HCT116 (cell line): ENCODE measurements around a stretch of chr17.

DNA sequence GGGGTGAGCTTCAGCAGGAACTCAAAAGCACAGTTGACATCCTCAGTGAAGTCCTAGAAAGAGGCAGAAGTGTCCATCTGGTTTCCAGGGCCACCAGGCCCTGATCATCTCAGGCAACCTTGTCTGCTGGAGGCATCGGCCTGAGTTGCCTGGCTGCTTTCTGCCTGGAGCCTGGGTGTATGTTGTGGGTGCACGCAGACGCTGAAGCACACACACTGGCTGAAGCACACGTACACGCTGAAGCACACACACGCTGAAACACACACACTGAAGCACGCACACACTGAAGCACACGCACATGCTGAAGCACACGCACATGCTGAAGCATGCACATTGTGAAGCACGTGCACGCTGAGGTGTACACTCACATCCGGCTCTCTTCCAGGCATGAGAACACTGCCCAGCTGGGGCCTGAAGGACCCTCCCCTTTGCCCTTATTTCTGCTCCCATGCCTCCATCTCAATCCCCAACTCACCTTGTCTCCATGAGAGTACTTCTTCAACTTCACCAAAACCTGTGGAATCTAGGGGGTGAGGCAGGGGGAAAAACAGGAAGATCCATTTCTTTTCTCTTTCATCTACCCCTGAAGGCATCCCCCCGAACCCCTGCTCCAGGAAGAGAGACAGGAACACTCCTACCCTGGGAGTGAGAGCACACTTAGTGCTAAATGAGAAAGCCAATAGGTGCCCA is 16.5 kb downstream of the CSF3 start:
- RRBS = no CpG with 5 or more reads among the region's 13 CpGs

DNA sequence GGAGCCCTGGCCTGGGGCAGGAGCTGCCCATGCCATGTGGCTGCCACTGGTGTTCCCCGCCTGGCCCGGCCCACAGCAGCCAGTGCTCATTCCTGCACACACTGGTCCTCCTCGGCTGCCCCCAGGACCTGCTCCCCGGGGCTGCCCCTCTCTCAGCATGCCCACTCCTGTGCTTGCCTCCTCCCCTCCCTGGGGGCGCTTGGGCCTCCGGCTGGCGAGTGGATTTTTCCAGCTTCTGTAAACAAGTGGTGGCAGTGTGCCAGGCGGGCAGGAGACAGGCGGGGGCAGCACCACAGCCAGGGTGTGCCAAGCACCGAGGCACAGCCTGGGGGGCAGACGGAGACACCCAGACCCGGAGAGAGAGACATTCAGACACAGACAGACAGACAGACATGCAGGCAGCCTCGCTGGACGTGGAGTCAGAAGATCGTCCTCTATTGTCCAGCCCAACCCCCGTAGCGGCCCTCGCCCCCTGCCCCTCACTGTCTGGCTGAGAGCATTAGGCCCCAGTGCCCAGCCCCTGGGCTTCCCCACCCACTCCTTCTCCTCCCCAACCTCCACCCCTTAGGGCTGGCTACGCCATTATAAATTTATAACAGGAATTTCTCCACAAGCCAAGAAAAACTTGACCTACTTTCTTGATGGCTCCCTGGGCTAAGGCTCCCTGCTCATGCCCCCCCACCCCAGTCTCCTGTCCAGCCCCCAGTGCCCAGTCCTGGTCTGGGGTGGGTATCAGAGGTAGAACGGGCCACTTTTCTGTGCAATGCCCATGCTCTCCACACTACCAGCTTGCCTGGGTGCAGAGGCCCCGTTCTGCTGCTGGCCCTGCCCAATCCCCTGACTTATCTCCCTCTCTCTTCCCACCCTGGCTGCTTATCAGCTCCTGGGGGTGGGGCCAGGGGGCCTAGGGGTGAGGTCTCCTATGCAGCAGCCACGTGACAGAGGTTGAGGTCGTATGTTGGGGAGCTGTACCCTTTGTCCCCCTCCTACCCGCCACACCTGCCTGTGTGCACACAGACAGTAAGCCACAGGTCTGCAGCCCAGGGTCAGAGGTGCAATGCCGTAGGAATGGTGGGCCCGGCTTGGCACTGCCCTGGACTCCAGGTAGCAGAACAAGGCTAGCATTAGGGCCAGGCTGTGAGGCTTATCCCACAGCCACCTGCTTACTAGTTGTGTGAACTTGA is 9.8 kb downstream of the THRA start:
- RRBS = 24% methylated on average over 5 of the region's 26 CpGs

DNA sequence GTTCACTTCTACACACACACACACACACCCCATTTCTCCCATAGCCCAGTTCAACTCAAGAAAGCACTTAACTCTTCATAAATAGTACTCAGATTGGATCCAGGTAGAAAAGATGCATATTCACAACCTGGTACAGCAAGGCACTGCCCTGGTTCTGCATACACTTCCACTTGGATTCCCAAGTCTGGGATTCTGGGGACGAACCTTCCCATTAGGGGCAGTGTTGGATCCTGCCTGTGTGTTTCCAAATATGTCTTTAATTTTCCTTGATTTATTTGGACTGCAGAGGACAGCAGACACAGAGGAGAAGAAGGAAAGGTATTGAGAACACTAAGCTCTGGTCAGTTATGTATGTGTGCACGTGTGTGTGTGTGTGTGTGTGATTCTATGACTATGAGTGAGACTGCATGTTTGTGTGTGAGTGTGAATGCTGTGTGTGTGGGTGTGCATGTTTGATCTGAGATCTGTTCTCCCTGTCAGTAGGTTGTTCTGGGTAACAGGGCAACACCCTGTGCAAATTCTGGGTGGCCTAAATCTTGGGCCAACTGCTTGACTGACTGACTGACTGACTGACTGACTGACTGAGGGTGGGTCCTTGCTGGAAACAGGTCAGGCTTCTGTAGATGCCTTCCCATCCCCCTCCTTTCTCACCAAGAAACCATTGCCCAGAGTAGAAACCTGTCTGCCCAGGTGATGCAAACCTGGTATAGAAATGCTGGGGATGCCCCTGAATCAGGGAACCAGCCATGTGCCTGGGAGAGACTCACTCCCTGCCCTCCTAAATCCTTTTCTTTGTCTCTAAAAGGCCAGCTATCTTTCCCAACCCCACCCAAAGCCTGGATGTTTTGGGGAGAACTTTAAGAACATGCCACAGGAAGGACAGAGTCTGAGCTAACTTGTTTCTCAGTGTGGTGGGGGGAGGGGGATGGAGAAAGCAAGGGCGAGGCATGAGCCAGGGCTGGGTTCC is 4.2 kb upstream of the NR1D1 start:
- RRBS = no CpG with 5 or more reads among the region's 3 CpGs

- RRBS = no CpG with 5 or more reads among the region's 4 CpGs
Observed at GRCh38 chr17:40109985-40110992, 9.9 kb upstream of the NR1D1 start.

DNA sequence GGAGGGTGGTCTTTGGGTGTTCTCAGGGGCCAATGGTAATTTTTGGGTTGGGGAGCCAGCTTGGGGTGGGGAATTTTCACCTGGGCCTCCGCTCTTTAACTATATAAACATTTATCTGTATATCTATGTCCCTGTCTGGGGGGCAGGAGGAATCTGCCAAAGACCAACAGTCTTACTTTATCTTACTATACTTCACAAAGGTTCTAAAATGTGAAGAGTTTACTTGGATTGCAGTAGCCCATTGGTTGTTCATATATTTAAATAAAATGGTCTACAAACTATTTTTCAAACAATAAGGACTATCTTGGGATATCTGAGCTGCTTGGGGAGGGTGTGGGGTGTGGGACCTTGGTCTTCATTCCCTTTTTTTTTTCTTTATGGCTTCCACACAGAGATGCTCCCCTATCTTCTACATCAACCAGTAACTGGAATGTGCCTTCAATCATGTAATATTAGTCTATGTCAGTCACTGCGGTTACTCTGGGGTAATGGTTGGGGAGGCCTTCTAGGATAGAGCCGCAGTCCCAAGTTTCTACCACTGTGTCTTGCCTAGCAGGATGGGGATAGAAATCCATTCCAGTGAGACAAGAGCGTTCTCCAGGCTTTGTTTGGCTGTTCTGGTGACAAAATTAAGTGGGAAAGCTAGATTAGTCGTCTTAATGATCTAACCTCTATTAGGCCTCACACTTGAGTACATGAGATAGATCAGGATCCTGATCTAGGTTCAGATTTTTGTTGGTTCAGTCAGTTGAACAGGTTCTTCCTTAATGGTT is 8.4 kb downstream of the MSL1 start:
- RRBS = no CpG with 5 or more reads among the region's 5 CpGs

DNA sequence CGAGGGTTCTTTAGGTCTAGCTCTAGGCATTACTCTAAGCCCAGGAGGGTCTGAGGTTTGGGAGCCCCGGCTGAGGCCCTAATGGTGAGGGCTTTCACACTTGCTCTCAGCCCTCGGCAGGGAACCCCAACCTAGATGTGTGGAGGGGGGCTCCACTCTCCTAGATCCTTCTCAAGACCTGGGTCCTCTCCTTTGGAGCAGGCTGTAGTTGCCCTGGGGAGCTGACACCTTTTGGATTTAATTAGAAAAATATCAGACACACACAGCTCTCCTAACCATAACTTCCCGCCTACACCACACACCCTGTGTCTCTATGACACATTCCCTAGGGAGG is 2.4 kb downstream of the RAPGEFL1 start:
- RRBS = no CpG with 5 or more reads among the region's 4 CpGs

DNA sequence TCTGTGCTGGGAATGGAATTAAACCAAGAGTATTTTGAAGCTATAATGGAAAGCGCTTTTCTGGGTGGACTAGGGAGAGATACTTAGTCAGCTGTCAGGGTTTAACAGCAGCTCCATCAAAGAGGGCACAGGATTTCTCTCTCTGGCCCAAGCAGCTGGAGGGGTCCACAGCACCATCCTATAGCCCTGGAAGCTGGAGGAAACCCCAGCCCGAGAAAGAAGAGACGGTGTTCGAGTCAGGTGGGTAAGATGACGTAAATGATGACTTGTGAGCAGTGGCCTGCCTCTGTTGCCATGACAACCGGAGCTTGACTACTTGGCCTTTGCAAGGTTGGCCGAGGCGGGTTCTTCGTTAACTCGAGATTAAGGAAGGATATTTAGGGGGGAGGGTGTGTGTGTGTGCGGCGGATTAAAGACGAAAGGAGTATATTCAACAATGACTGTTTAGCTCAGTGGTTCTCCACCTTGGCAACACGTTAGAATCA is 531 bp upstream of the WIPF2 start:
- RRBS = no CpG with 5 or more reads among the region's 14 CpGs

DNA sequence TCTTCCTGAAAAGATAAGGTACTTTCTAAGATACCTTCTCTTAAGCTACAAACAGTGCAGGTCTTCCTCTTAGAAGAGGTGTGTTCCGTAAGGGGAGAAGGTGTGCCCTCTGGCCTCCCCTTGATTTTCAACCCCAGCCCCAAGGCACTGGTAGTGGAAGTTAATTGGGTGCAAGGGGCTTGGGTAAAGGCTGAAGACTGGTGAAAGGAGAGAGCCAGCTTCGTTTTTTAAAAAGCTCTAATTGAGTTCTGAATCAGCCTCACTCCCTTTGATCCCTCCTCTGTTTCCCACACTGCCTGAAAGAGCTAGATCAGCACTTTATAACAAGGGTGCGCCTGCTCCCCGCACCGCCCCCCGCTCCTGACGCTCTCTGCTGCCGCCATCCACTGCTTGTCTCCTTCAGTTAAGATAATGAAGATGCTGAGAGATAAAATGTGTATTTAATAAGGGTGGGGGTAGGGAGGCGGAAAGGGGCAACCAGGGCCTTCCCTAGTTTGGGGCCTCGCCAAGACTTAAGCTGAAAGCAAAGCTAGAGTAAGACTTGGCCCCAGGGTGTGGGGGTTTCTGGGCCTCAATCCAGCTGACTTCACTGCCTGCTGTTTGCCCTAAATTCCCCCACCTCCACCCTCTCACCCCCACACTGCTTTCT is 2.1 kb upstream of the RARA start:
- RRBS = no CpG with 5 or more reads among the region's 10 CpGs

DNA sequence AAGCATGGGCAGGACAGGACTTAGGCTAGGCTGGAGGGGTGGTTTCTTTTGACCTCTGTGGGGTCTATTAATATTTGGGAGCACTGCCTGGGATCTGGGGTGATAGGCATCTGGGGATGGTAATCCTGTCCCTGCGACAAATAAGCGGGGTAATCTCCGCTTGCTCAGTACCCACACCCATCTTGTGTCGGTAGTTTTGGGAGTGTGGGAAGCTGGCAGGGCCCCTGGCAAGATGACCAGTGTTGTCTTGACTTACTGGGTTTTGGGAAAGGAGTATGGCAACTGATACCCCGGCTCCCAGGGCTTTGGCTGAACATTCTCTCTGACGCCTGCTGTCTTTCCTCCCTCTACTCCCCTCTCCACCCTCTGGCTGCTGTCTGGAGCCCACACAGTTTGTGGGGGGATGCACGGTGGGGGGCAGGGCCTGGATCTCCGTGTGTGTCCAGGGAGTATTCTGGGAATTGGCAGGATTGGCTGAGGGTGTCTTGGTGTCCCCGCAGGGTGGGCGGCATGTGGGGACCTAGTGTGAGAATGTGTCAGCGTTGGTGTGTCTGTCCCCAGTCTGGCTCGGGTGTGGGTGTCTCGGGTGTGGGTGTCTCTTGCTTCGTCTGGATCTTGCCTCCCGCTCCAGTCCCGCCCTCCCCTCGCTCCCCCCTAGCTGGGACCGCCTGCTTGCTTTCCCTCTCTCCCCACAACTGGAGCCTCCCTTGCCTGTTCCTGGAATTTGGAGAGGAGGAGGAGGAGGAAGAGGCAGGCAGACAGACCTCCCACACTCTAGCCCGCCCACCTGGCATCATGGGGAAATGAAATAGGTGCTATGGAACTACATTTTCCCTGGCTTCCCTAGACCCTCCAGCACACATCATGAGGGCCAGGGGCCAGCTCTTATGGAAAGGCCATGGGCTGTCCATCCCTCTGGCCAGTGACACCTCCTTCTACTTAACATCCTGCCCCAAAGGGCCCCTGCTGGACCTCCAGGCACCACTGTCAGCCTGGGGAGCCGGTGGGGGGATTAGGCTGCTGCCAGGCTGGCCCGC is 12.0 kb downstream of the RARA start:
- RRBS = no CpG with 5 or more reads among the region's 21 CpGs

DNA sequence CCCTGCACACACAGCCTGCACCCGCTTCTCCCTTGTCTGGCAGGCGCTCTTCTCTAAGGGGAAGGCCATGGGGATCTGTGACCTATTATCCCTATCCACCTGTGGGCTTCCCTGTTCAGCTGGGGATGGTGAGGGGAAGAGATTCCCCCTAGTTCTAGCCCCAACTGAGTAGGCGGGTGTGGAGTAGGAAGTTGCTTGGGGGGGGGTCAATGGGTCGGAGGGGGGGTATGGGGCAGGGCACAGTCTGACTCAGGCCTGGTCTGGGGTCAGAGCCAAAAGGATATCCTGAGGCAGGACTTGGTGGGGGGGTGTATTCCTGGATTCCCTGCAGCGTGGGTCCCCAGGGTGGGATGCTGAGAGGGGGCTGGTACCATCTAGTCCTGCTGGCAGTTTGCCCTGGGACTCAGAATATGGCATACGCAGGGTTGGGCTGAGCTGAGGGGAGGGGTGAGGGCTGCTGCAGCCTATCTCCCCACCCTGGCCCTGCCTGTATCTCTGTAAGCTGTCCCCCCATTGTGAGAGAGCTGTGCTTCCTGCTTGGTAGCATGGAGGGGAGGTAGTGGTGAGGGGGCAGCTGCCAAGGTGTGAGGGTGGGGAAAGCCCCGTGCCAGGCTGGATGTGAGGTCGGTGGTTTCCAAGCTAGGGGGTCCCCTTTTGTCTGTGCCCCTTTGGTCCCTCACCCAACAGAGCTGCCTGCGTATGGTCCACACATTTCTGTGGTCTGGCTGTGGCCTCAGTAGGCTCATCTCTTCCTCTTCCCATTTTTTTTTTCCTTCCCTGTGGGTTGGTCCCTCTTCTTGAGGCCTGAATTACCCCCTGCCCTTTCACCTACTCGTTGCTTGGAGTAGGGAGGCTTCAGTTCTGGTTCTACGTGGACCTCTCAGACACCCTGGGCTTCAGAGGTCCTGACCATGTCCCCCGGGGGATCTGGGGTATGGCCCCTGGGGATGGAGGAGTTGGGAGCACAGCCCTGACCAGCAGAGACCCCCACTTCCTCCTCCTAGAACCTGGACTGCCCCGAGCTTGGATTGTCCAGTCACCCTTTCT is 14.9 kb downstream of the RARA start:
- RRBS = no CpG with 5 or more reads among the region's 13 CpGs

DNA sequence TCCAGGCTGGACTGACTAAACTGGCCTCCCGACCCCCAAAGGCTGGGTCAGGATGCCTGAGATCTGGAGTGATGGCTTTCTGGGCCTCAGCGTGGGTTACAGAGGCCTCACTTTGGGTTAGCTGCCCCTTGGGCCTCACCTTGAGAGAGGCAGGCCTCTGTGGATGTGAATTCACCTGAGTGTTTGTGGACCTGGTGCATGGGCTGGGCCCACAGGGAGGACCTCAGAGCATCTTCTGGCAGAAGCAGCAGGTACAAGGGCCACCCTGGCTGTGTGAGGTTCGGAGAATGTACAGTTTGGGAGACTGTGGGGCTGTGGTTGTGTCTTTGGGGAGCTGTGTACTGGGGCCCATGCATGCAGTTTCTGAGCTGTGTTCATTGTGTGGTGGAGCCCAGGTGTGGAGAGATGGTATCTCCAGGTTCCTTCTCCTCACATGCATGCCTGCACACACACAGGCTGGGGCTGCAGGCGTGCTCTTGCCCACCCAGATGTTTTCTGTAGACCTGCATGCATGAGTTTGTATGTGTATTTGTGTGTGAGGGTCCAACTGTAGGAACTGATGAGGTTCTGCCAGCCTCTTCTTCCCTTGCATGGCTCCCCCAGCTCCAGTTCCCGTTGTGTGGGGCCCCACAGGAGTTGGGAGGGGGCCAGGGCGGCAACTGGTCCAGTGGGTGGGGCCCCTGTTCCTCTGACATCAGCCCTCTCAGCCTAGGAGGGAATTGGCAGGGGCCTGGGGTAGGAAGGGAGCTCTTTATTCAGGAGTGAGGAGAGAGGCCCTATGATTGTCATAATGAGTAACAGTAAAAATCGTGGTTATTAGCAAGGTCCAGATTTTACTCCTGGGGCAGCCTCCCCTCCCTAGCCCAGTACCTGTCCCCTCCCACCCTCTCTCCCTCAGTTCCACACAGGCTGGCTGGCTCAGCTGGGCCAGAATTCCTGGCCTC is 18.5 kb downstream of the RARA start:
- RRBS = no CpG with 5 or more reads among the region's 7 CpGs

GRCh38 chr17:40352692-40352905 is 11.9 kb downstream of the GJD3 start:
- RRBS = no CpG with 5 or more reads among the region's 3 CpGs

GRCh38 chr17:40376615-40376983 is 12.1 kb upstream of the GJD3 start:
- RRBS = no CpG with 5 or more reads among the region's 7 CpGs

DNA sequence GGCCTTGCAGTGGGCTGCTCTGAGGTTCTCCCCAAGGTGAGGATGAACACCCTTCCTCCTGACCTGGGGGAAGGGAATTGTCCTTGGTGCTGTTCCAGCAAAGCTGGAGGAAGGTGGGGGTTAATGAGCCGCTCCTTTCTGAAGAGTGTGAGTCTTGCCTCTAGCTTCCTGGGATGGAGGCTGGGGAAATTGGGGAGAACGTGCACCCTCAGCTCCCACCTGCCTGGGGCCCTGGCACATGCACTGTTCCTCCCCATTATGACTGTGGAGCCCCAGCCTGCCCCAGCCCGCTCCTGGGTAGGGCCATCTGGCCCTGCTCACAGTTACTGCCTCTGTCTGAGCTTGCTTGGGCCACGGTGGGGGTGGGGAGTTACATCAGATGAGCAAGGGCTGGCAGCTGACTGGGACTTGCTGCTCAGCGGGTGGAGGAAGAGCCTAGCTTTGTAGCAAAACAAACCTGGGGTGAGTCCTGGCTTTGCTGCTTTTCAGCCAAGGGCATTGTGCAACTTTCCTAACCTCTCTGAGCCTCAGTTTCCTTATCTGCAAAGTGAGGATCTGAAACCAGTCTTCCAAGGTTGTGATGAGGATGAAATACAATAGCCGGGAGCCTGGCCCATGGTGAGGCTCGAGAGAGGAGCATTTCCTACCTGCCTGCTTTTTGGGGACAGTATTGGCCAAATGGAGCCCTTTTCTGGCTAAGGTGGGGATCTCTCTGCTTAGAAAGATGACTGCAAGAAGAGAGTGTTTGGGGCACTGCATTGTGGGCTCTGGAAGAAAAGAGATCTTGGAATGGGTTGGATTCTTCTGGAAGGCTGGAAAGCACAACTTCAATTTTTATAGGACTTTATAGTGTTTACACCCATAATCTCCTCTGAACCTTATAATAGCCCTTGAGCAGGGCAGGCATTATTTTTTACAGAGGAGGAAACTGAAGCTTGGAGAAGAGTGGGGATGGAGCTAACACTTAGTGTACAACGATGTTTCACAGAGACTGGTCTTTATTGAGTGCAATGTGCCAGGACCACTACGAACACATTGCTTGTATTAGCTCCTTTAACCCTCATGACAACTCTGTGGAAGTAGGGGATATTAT is 10.8 kb downstream of the TNS4 start:
- RRBS = no CpG with 5 or more reads among the region's 9 CpGs

DNA sequence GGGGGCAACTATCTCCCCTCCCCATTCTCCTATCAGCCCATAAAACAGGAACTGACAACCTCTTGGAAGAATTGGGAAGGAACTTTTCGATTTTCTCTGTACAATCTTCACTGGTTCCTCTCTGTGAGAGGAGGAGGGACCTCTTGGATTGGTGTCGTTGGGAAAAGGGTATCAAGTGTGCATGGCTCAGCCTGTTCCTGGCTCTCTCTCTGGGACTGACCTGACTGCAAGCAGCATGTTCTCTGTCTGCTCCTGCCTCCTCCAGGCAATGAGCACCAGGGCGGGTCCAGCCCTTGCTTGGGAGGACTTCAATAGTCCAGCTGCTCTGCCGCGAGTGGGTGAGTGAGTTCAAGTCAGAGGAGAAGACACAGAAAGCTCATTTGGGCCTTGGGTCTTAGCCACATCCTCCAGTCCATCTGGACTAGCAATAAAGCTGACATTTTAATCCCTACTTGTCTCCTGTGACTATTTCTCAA is 25.2 kb upstream of the TNS4 start:
- RRBS = no CpG with 5 or more reads among the region's 5 CpGs

GRCh38 chr17:40548896-40549697 is 16.2 kb downstream of the CCR7 start:
- RRBS = no CpG with 5 or more reads among the region's 9 CpGs

- RRBS = no CpG with 5 or more reads among the region's 10 CpGs
Observed at GRCh38 chr17:40564556-40565345, 521 bp downstream of the CCR7 start.

DNA sequence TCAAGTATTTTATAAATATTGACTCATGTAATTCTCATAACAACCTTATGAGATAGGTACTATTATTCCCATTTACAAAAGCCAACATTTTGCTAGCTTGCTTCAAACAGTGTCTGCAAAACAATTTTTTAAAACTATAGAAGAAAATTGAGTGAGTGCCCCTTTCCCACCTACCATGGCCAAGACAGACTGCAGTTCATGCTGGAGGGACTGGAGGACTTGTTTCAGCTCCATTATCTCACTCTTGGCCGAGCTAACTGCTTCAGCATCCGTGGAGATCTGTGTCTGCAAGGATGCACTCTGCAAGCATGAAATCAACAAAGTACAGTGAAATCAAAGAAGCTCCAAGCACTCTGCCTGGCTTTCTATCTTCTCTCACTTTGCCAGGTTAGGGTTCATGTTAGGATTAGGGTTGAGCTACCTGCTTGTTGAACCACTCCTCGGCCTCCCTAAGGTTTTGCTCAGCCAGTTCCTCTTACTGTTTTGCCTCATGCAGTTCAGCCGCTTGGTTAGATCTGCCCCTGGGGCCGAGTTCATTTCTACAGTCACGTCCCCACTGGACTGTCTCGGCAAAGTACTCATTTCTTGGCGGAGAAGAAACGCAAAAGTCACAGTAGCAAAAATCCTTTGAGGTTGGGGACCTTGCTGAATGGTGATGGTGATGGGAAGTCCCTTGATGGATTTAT is 16.1 kb upstream of the KRT24 start:
- RRBS = no CpG with 5 or more reads among the region's 9 CpGs

GRCh38 chr17:40819495-40819836 is 2.9 kb downstream of the KRT10 start:
- RRBS = no CpG with 5 or more reads among the region's 8 CpGs

GRCh38 chr17:40828641-40829041 is 6.2 kb upstream of the KRT10 start:
- RRBS = no CpG with 5 or more reads among the region's 4 CpGs